Bronchial epithelial cell (primary cell): ENCODE data around the genes KIAA2026 and NFIB.

- RRBS, 2 experiments: no CpG with 5 or more reads among the region's 1 CpG
Observed at GRCh38 chr9:4068507-4068762, 231.4 kb downstream of the GLIS3 start.

- RRBS, 2 experiments: no CpG with 5 or more reads among the region's 15 CpGs
Observed at GRCh38 chr9:4084285-4084847, 215.5 kb downstream of the GLIS3 start.

DNA sequence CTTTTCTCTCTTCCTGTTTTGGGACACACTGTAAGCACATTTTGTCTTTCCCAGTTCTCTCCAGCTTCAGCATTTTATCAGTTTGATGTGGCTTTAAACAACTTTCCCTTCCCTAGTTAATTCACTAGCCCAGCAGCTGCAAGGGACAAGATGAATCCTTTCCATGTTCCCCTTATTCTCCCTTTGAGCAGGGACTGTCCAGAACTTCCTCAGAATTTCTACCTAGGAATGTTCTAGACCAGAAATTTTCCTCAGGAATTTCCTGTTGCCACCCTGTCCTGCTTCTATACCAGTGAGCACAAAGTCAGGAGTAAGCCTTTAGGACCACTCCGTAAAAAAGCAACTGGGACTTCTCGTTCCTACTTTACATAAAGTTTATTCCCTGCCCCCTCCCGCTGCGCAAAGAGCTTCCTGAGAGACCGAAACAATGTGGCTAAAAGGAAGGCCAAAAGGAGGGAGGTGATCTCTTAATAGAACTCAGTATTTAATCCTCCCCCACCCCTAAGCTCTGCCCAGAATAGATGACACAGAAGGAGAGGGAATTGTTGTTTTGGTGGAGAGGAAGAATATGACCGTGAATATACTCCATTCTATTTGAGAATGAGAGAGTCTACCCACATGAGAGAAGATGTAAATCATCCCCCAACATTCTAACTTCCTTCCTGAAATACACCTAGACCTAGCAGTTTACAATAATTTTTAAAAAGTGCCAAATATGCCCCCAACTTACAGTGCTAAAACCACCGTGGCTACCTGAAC lies 61.9 kb downstream of the GLIS3 start:
- RRBS, 2 experiments: no CpG with 5 or more reads among the region's 7 CpGs

DNA sequence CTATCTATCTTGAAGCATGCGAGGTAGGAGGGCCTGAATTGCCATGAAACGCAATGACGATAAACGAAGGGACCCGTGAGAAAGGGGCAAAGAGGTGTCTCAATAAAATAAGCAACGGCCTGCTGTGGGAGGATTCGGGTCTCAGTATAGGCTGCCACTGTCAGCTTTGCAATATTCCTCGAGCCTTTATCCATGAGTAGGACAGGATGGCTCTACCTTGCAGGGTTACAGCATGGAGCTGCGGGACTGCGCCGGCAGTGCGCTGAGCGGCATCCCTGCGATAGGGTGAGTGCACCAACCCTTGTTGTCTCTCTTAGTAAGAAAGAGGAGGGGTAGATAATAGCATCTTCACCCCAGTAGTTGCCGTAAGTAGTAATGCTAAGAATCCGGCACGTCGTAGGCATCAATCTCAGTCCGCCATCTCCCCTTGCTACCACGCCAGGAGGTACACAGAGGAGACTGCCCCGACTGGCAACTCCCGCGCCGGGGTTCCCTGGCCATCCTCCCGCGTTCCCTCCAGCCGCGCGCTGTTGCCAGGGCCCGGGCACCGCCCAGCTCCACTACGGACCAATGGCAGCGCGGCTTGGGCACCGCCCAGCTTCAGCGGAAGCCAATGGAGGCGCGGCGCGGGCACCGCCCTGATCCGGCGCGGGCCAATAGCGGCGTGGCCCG lies 438 bp upstream of the RCL1 start:
- RRBS, 2 experiments: under 1% methylated on average over 27 of the region's 47 CpGs

DNA sequence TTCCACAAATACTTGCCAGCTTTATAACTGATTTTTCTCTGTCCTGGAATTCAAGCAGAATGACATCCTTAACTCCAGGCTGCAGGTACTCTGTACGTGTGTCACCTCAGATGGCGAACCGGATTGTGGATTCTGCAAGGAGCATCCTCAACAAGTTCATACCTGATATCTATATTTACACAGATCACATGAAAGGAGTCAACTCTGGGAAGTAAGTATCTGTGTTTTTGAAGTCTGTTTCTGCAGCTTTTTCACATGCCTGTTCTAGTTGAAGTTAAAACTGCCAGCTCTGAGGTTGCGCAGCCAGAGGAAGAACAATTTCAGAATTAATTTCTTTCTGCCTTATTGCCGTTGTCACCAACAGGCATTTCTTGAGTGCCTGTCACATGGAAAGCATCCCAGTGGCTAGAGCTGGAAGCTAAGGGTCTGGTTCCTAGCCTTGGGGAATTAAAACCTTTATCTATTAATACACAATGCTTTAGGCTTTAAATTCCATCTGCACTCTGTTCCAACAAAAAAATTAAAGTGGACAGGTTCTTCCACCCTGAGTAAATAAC lies 48.5 kb downstream of the RCL1 start:
- RRBS, 2 experiments: no CpG with 5 or more reads among the region's 5 CpGs

DNA sequence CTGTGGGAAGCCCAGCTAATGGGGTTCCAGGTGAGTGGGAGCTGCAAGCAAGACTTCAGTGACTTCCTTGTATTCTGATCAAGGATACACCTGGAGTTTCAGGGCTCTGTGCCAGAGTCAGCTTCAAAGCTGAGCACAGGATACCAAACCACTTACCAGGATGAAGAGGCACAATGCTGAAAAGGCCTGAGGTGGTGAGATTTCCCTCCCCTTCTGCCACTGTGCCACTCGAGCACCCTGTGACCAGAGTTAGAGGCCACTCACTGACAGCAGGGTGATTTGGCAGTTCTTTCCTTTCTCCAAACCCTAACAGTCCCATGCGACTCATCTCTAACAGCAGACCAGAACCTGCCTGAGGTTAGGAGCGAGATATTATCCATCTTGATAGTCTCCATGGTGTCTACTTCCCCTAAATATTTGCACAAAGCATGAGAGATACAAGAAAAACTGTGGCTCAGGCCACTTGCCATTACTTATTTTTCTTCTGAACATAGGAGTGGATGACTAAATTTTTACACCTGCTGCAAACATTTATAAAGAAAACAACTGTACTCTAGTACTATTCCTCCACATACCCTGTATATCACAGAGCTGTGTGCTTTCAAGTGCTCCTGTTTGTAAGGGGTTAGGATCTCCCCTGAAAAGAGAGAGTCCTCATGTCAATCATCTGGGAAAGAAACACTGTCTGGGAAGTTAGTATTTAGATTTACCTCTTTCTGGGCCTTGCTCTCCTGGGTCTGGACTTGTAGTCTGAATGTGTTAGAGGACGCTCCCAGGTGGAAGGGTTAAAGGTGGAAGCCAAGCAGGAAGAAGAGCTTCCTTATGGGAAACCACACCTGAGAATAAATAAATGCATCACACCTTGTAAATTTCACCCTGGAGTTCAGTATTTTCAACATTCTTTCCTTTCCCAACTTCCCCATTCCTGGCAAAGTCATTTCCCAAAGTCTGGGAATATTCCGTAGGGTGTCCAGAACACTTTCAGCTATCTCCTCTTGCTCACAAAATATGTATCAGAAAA lies 1.6 kb downstream of the PLGRKT start:
- RRBS, 2 experiments: no CpG with 5 or more reads among the region's 5 CpGs

DNA sequence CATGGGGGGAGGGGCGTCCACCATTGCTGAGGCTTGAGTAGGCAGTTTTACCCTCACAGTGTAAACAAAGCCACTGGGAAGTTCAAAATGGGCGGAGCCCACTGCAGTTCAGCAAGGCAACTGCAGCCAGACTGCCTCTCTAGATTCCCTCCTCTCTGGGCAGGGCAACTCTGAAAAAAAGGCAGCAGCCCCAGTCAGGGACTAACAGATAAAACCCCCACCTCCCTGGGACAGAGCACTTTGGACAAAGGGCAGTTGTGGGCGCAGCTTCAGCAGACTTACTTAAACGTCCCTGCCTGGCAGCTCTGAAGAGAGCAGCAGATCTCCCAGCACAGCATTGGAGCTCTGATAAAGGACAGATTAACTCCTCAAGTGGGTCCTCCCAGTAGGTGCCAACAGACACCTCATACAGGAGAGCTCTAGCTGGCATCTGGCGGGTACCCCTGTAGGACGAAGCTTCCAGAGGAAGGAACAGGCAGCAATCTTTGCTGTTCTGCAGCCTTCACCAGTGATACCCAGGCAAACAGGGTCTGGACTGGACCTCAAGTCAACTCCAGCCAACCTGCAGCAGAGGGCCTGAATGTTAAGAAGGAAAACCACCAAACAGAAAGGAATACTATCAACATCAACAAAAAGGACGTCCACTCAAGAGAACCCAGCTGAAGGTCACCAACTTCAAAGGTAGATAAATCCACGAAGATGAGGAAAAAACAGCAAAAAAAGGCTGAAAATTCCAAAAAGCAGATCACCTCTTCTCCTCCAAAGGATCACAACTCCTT lies 52.9 kb downstream of the ERMP1 start:
- RRBS, 2 experiments: no CpG with 5 or more reads among the region's 8 CpGs

GRCh38 chr9:5832053-5832731 lies 725 bp downstream of the ERMP1 start:
- RRBS, 2 experiments: under 1 to 2% methylated on average over 14 of the region's 31 CpGs

DNA sequence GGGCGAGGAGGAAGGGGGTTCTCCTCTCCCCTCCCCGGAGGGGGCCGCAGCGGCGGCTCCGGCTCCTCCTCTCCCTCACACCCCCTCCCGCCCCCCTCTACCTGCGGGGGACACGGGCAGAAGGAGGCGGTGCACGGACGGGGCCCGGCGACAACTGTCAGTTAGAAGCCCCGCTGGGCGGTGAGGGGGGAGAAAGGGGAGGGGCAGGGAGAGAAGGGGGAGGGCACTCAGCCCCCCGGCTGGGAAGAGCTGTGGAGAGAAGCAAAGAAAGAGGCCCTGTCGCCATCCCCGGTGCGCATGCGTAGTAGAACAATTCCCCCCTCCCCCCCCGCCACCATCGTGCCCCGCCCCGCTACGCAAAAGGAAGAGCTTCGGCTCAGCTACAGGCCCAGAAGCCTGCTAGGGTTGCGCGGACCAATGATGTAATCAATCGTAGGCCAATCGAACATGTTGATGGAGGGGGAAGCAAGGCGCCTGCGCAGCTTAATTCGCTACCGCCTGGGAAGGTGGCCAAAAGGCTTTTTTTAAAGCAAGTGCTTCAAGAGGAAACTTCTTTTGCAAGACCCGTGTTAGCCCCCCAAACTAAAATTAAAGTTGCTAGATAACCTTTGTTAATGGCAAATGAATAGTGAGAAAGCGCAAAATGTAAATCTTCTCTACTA lies at the start of gene KIAA2026:
Gene KIAA2026 (minus strand): TSS at position 303 of the 662 bp plus-strand sequence.
- RRBS, 2 experiments: 1 to 2% methylated on average over 11 to 13 of the region's 37 CpGs

- RRBS, 2 experiments: no CpG with 5 or more reads among the region's 5 CpGs
Observed at GRCh38 chr9:6931671-6932325, 174.0 kb downstream of the KDM4C start.

- RRBS, 2 experiments: no CpG with 5 or more reads among the region's 8 CpGs
Observed at GRCh38 chr9:11196585-11196890, 583.7 kb upstream of the PTPRD start.

- RRBS, 2 experiments: no CpG with 5 or more reads among the region's 6 CpGs
Observed at GRCh38 chr9:12818237-12819189, 43.7 kb downstream of the LURAP1L start.

- RRBS, 2 experiments: no CpG with 5 or more reads among the region's 39 CpGs
Observed at GRCh38 chr9:13037795-13038501, 241.5 kb downstream of the MPDZ start.

DNA sequence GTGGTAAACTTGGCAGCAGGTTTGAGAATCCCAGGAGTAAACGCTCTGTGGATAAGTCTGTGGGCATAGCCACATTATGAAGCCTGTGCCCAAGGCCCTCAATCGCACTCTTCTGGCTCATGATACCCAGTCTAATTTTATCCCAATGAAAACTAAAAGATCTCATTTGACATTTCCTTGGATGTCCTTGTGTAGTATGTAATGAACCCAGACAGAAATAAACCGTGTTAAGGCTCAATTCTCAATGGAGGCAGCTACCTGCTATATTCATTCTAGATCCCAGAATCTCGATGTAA lies 372.8 kb upstream of the MPDZ start:
- RRBS, 2 experiments: no CpG with 5 or more reads among the region's 4 CpGs

GRCh38 chr9:14095859-14097158 lies 217.6 kb downstream of the NFIB start:
- RRBS, 2 experiments: no CpG with 5 or more reads among the region's 23 CpGs

- RRBS, 2 experiments: no CpG with 5 or more reads among the region's 6 CpGs
Observed at GRCh38 chr9:14308587-14309159, 5.3 kb downstream of the NFIB start.

- RRBS, 2 experiments: 0 to under 1% methylated on average over 5 to 14 of the region's 62 CpGs
Observed at GRCh38 chr9:14313420-14314205, at the start of gene NFIB. Gene NFIB, minus strand, starts transcription at chr9:14314141.

DNA sequence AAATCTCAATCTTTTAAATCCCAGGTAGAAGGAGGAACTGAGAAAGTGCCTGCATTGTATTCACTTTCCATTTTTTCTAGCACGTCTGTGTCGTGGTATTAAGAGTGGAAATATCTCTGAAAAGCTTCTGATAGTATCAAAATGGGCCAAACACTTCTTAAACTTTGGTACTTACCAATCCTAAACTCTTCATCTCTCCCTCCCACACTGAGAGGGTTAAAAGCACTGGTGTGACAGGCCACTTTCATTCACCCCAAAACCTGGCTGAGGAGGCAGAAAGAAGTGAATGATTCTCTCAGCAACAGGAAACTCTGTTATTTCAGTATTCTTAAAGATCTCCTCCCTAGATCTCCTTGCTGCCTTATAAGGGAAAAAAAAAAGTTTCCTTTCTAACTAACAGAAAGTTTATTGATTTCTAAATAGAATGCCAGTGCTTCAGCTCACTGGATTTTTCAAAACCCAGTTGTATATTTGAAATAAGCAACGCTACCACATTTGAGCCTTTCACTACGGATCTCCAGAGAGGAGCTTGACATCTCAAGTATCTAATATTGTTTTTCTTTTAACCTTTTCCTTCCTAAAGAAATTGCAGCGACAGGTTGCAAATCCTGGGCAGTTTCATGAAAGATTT lies 4.0 kb upstream of the NFIB start:
- RRBS, 2 experiments: no CpG with 5 or more reads among the region's 5 CpGs

DNA sequence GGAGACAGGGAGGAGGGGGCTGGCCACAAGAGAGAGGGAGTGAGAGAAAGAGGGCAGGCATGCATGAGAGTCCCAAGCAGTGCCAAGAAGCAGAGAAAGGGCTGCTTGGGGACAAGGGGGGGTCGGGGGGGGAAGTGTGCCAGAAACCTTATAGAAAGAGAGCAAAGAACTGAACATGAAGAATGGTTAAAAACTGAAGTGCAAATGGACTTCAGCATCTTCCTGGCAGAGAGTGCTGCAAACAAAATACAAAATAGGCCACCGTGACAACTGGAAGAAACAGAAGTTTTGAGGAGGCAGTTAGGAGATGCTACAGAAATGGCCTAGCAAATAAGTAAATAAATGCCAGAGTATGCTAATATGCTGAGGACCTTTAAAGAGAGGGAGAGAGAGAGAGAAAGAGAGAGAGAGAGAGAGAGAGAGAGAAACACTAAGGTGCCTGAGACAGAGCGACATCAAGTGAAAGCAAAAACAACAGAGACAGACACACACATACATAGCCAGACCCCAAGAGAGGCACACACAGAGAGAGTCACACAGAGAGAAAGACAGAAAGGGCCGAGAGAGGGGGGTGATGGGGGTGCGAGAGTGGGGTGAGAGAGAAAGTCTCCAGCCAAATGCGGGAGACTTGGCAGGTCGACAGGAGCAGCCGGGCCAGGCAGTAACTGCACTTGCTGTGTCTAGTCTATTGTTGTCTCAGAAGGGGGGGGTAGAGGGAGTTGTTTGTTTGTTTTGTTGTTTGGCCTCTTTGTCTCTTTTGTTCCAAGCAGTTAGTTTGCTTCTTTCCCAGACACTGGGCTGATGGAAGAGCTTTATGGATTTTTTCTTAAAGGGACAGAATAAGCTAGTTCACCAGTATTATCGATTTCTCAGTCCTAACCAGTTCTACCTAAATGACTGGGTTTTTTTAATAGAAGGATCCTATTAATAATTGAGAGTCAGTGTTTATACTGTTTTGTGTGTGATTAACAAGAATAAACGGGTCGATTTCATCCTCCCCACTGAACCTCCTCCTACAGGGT lies 30.1 kb upstream of the NFIB start:
- RRBS, 2 experiments: no CpG with 5 or more reads among the region's 11 CpGs

GRCh38 chr9:14351194-14351733 lies 37.3 kb upstream of the NFIB start:
- RRBS, 2 experiments: no CpG with 5 or more reads among the region's 5 CpGs